Helper T cell (primary cell): ENCODE data around the genes MYO15A, TOP3A, TBC1D28 and FBXW10.

DNA sequence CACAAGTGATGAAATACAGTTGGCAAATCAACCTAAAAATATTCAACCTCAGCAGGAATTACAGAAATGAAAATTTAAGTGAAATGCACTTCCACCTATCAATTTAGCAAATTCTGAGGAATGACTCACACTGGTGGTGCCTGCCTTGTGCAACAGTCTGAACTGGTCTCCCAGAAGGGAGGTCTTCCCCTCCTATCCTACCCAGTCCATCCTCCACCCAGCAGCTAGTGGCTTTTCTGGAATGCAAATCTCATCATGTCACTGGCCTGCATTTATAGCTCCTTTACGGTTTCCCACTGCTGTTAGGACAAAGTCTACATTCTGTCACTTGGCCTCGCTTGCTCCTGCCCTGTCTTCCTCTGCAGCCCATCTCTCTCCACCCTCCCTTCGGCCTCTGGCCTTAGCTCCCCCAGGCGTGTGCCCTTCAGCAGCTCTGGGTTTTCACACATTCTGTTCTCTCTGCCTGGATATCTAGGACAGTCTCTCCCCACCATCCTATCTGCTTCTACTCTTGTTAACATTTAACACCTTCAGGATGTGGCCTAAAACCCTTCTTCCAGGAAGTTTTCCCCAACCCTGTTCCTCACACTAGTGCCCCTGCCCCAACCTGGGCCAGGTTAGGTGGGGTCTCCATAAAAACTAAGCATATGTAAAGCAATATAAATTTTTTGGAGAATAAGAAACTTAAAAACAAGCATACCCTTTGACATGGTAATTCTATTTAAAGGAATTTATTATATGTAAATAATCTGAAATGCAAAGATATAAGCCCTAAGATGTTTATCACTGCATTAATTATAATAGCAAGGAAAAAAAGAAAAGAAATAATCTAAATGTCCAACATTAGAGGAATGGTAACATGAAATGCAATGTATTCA is 36.2 kb downstream of the TOM1L2 start:
- PRO-cap, 2 experiments: no peak in any of the 2 experiments

DNA sequence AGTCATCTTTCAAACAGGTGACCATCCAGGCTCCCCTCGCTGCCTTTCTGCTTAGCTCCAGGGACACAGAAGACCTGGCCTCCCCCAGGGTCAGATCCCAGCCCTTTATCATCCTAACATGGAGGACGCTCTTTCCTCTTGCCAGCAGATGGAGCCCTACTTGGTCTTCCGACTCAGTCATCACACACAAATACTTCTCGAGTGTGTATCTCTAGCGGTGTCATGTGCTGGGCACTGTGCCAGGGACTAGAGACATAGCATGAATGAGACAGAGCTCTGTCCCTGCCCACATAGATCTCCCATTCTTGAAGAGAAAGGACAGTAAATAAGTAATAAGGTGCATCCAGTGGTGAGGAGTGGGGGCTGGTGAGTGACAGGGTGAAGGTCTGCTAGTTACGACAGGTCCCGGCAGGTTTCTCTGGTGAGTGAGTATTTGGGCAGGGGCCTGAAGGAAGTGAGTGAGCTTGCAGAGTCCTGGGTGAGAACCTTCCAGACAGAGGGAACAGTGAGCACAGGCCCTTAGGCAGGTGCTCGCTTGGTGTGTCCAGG is 6.3 kb downstream of the DRG2 start:
- PRO-cap, 2 experiments: no peak in any of the 2 experiments

GRCh38 chr17:18108672-18108793 is at the start of gene MYO15A:
TSS of gene MYO15A (plus strand) at chr17:18108756.
- PRO-cap, 2 experiments: no peak in any of the 2 experiments

DNA sequence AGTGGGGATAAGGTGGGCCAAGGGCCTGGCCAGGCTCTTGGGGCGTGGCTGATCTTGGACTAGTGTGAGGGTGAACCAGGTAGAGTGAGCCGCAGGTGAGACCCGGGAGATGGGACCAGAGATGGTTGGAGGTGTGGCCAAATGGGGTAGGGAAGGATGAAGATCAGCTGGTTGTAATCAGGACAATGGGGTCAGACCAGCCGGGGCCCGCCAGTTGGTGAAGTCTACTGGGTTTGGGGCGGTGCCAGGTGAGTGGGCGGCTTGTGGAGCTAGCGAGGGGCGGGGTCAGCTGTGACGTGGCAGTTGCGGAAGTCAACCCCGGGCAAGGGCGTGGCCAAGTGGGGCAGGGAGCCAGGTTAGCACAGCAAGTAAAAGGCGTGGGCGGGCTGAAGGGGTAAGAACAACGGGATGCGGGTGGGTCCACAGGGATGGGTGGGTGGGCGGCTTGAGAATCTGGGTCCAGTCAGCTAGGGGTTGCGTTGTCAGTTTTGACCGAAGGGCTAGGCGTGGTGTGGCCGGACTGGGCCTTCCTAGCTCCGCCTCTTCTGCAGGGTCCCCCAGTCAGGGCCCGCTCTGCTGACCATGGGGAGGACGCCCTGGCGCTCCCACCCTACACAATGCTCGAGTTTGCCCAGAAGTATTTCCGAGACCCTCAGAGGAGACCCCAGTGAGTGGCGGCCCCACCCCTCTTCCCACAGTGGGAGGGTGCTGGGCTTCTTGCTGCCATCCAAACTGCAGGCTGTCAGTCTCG is 25.5 kb upstream of the ALKBH5 start:
- PRO-cap, 2 experiments: peak in 2 of 2 experiments; most common plus-strand start position 337 of the sequence (in 2)

DNA sequence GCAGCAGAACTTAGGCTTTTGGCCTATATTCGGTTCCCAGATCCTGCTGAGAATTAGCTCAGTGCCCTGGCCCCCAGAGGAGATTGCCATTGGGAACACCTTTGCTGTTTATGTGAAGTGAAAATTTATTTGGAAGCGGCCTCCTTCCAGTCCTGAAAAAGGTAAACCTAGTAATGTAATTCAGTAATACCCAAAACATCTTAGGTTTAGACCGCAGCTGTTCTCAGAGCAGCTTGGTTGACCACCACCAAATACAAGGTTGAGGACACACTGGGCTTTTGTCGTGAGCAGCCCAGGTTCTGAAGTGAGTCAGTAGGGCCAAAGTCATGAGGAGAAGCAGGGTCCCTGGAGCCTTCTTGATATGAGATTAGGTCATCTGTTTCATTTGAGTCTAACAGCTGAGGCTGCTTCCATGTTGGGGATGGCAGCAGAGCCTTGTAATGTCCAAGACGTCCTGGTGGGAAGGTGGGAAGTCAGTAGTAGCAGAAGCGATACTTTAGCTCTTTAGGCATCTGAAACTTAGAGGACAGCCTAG is 2.2 kb downstream of the ALKBH5 start:
- PRO-cap, 2 experiments: no peak in any of the 2 experiments

- PRO-cap, 2 experiments: peak in 2 of 2 experiments; most common plus-strand start chr17:18258182 (in 2); most common minus-strand start chr17:18258073 (in 1)
Measured at GRCh38 chr17:18257828-18258469, 589 bp downstream of the FLII start.

DNA sequence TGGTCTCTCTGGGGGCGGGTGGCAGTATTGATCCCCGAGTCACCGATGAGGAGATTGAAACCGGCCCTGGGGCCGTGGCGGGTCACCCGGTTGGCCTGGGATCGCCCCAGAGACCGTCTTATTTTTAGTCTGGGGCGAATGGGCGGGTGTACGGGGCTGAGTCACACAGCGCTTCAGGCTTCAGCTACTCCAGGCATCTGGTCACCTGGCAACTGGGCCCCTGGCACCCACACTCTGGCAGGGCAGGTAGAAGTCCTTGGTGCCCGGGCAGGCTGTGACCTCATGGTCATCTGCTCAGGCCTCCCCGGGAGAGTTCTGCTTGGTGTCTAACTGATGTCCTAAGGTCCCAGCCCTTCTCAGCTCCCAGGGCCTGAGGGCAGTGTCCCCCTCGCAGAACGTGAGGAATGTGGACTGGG is 752 bp downstream of the MIEF2 start:
- PRO-cap, 2 experiments: no peak in any of the 2 experiments

DNA sequence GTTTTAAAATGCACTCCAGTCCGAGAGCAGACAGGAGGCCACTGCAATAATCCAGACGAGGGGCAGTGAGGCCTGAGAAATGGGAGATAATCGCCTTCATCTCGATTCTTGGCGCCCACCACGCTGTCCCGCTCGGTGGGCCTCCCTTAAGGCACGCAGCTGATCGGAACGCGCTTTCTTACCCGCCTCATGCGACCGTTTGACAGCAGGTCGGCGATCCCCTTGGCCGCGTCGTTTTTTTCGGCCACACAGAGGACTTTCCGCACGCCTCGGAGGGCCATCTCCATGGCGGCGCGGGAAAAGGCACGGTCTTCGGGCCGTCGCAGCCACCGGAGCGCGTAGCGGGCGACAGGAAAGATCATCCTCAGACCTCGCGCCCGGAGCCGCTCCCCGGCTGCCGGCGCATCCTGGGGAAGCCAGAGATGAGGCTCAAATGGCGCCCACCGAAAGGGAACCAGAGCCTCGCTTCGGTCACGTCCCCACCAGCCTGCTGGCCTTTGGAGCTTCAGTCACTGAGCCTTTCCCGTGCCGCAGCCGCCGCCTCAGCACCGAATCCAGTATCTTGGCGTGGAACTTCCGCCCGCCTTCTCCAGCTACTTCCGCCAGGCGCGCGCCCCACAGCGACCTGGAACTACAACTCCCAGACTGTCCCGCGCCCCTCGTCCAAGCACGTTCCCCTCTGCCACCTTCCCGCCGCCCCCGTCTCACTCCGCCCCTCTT is at the start of gene TOP3A:
TOP3A (minus strand) TSS at position 578 of the 720 bp plus-strand sequence.
- PRO-cap, 2 experiments: peak in 2 of 2 experiments; most common minus-strand start position 564 of the sequence (in 2)

DNA sequence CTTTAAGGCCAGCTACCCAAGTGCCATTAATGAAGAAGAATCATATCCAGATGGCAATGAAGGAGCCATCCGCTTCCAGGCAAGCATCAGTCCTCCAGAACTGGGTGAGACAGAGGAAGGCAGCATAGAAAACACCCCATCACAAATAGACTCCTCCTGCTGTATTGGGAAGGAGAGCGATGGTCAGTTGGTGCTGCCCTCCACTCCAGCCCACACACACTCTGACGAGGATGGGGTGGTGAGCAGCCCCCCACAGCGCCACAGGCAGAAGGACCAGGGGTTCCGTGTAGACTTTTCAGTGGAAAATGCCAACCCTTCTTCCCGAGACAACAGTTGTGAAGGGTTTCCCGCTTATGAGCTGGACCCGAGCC is 2.3 kb downstream of the SMCR8 start:
- PRO-cap, 2 experiments: no peak in any of the 2 experiments

GRCh38 chr17:18644329-18644707 is at the start of gene TBC1D28:
TSS of gene TBC1D28 (minus strand) at chr17:18644391.
- PRO-cap, 2 experiments: no peak in any of the 2 experiments

- PRO-cap, 2 experiments: no peak in any of the 2 experiments
Measured at GRCh38 chr17:18679411-18679650, 2.8 kb downstream of the FOXO3B start.

- PRO-cap, 2 experiments: no peak in any of the 2 experiments
Measured at GRCh38 chr17:18743796-18744310, at the start of gene FBXW10. TSS of gene FBXW10 (plus strand) at chr17:18744054.

DNA sequence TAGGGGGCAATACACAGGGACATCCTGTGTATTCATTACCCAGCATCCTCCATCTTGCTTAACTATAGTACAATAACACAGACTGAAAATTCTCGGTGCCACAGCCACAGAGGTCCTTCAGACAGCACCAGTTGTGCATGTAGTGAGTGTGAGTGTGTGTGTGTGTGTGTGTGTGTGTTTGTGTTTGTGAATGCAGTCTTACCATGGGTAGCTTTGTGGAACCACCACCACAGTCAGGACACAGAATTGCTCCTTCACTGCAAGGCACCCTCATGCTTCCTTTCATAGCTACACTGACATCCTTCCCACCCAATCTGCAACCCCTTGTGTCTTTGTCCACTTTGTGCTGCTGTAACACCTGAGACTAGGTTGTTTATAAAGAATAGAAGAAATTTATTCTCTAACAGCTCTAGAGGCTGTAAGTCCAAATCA is 25.3 kb upstream of the SLC5A10 start:
- PRO-cap, 2 experiments: peak in 2 of 2 experiments; most common plus-strand start position 96 of the sequence (in 2)

GRCh38 chr17:18969194-18970106 is 17.5 kb downstream of the SLC5A10 start:
- PRO-cap, 2 experiments: no peak in any of the 2 experiments

DNA sequence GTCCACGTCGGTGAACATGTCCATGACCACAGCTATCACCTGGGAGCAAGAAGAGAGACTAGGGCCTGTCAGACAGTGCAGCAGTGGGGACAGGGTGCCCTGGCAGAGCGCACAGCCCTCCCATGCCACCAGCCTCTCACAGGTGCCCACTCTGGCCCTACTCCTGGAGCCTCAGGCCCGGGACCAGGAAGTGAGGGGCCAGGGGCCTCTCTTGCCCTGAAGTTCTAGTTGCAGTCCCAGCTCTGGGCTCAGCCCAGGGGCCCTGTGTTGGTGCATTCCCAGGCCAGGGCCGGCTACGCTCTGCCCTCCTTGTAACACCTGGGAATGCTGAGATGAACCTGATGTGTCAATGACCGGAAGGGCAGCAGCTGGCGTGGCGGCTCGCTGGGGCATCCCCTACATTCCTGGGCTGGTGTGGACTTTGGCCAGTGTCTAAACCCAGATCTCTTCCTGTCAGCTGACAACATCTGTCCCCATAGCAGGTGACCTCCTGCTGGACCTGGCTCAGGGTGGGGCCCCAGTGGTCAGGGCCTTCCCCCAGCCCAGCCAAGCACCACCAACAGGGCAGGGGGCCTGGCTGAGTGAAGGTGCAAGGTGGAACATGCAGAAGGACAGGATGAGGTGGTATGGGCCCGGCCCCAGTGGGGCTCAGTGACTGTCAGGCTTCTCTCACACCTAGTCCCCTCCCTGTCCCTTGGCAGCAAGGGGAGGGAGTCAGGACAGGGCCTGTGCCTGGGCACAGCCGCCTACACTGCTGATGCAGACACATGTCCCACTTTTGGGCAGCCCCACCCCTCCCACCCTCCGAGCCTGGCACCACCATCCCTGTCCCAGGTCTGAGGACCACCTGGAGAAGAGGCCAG is 16.0 kb downstream of the FAM83G start:
- PRO-cap, 2 experiments: no peak in any of the 2 experiments

- PRO-cap, 2 experiments: no peak in any of the 2 experiments
Measured at GRCh38 chr17:18994015-18994587, 10.5 kb downstream of the FAM83G start.

- PRO-cap, 2 experiments: no peak in any of the 2 experiments
Measured at GRCh38 chr17:19021400-19022018, 16.9 kb upstream of the FAM83G start.

DNA sequence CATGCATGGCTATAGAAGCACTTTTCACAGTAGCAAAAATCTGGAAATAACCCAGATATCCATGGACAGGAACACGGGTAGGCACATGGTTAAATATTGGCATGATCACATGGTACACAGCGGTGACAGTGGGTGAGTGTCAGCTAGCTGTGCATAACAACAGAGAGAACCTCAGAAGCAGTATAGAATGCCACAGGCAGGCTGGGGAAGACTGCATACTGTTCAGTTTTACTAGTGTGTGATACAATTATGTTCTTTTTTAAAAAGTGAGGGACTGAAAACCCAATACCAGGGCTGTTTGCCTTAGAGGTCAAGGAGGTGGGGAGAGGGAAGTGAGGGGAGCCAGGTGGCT is 31.5 kb downstream of the EPN2 start:
- PRO-cap, 2 experiments: no peak in any of the 2 experiments

- PRO-cap, 2 experiments: peak in 1 of 2 experiments; most common plus-strand start chr17:19502782 (in 1); most common minus-strand start chr17:19502581 (in 1)
Measured at GRCh38 chr17:19502485-19502926, 31.1 kb upstream of the SLC47A1 start.

DNA sequence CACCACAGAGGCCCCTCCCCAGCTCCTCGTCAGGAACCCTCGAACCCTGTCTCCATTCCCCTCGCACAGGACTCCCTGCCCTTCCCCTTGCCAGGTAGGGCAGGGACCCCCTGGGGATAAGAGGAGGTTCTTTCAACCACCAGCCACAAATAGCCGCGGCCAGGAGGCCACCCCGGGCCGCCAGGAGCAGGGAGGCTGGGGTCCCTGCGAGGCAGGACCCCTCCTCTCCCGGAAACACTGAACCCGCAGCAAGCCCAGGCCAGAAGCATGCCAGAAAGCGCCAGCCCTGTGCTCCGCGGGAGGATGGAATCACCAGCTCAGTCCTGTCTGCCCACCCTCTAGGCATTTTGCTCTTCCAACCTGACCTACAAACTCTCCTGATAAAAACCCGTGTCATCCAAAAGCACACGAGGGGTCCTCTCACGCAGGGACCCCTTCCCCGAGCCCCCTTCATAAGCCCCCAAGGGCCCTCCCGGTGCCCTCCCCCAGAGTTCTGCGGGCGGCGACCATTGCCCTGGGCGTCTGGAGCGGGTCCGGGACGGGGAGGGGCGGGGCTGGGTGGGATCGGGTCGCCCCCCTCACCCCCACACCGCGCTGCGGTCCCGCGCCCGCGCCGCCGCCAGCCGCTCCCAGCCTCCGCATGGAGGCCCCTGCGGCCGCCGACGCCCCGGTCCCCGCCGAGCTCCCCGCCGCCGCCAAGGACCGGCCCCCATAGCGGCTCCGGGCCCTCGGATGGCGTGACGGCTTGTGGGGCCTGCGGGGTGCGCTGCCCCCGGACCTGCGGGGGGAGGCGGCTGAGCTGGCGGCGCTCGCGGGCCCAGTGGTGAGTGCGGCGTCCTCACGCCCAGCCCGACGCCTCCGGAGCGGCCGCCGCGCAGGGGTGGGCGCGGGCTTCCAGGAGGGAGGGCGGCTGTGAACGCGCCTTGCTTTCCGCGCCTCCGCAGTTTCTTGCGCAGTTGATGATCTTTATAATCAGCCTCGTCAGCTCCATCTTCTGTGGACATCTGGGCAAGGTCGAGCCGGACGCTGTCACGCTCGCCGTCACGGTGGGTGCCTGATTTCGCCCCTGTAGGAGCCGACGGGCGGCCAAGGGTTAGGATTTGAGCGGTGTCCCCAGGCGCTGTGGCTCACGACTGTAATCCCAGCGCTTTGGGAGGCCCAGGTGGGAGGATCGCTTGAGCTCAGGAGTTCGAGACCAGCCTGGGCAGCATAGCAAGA is 46.0 kb downstream of the SLC47A1 start:
- PRO-cap, 2 experiments: no peak in any of the 2 experiments